Neutrophil (primary cell): ENCODE measurements around the genes BTBD8, FNBP1L and BCAR3.

DNA sequence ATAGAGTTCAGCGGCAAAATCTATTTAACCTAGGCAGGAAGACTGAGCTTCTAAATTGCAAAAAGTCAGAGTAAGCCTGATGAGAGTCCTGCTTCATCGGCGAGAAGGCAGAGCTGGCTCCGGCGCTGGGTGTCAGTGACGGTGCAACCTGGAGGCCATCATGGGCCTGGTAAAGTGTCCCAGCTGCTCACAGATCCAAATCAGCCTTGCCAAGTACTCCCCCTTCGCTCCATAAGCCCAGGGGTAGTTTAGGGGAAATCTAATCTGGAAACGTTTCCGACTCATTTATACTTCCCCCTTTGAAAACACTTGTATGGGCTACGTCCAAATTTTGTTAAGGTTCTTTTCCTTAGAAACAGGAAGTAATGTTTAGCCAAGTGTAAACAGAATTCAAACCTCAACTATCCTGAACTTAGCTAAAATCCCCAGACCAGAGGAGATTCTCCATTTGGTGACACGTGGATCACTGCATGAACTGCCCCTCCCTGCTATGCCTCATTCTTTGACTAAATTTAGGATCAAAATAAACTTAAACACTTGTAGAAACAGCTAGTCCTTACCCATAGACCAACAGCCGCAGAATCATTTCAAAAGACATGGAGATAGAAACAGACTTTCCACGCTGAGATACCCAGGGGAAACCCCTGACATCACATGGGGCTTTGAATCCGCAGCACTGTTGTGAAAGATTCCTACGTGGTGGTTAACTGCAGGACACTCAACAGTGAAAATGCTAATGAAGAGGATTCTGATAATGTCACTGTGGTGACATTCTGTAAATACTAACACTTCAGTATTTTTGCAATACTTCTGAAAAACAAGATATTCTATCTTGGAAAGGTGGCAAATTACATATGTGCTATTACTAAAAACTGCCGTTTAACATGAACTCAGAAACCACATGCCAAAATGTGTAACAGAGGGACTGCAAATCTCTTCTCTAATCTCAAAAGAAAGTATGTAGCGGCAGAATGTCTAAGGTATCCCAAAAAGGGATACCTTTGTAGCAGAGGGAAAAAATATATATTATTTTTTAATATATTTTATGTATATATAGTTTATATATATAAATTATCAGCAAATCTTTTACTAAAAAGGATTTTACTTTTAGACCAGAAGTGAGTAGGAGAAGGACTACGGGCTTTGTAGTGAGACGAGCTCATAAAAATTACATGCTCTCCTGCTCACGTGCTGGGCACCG lies 172.6 kb downstream of the TGFBR3 start:
- PRO-cap, result no peak

DNA sequence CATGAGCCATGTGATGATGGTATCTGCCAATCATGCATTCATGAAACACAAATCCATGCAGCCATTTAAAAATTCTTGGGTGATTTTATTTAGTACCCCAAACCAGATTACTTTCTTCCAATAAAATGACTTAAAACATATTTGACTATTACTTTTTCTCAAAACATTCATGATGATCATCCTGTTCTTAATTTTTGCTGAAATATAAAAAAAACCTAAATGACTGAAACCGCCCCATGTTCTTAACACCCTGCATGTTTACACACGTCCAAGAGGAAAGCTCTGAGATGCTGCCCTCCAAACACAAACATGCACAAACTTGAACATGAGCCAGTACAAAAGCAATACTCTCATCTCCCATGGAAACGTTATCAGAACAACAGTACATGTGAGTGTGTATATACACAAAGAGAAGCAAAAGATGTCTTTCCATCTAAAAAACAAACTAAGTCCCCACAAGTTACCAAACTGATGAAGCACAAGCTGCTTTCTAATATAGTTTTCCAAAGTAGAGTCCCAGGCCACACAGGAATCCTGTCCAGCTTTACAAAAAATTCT lies 140.0 kb downstream of the TGFBR3 start:
- PRO-cap, result no peak

- PRO-cap, result no peak
These were observed 35.0 kb downstream of the TGFBR3 start for GRCh38 chr1:91850653-91851672.

- PRO-cap, result no peak
These were observed at the start of gene BTBD8 for GRCh38 chr1:92079735-92081144. BTBD8 (plus strand) TSS chr1:92080345.

DNA sequence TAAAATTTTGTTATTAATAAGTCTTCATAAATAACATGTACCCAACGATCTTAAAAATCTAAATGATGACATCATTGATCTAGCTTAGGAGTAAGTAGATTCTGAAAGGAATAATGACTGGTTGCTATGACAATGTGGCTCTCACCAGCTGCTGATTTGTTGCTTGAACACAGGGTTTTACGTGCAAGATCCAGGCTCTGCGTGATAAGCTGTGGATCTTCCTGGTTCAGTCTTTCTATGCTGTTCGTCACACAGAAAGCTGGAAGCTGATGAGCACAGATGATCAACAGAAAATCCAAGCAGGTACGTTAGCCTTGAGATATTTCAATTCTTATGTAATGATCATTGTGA lies 49.0 kb upstream of the C1orf146 start:
- PRO-cap, result no peak

- PRO-cap, result no peak
These were observed 89.8 kb downstream of the EVI5 start for GRCh38 chr1:92694989-92695571.

GRCh38 chr1:92817346-92817704 lies 14.5 kb upstream of the RPL5 start:
- PRO-cap, result no peak

- PRO-cap, result no peak
These were observed 11.9 kb downstream of the RPL5 start for GRCh38 chr1:92843275-92844558.

DNA sequence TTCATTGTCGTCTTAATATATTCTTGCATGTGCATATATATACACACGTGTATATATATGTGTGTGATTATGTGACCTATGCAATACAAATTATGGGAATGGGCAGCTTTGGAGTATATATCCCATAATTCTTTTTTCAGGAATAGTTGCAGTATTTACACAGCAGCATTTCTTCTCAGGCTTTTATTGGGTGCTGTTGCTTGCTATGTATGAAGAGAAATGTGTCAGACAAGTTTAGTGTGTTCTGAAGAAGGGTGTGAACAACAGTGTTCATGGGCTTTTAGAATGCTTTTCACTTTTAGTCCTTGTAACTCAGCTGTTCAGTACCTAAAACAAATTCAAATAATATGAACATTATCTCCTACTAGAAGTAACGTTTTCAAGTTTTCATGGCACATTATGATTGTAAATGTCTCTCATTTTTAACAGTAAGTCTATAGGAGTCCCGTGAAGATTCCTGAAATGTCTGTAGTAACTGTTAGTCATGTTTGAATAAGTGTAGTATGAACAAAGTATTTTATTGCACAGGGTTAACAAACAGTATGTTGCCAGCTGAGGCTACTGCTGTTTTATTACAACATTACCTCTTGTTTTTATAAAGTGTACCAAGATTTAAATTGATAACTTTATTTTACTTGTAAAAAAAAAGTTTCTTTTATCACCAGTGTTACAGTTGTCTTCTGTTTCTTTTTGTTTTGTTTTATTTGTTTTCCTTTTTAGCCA lies 42.5 kb downstream of the TMED5 start:
- PRO-cap, result no peak

DNA sequence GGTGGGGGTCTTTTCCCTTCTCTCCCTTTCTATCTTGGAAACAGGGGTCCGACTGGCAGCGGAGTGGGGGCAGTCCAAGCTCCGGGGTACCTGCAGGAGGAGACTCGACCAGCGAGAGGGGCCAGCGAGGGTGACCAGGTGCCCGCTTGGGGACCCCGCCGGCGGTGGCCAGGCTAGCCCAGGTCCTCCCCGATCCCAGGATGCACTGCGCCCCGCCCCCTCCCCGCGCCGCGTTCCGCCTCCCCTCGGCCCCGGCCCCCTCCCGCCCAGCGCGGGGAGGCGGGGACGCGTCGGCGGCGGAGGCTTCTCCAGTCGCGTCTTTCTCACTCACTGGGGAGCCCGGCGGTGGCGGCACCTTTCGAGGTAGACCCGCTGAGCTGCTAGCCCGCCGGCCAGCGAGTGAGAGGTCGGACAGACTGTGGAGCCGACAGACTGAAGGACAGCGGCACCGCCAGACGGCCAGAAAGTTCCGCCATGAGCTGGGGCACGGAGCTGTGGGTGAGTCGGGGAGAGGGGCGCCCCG lies at the start of gene FNBP1L:
TSS of gene FNBP1L (plus strand) at position 311 of the 523 bp plus-strand sequence.
- PRO-cap, result no peak

DNA sequence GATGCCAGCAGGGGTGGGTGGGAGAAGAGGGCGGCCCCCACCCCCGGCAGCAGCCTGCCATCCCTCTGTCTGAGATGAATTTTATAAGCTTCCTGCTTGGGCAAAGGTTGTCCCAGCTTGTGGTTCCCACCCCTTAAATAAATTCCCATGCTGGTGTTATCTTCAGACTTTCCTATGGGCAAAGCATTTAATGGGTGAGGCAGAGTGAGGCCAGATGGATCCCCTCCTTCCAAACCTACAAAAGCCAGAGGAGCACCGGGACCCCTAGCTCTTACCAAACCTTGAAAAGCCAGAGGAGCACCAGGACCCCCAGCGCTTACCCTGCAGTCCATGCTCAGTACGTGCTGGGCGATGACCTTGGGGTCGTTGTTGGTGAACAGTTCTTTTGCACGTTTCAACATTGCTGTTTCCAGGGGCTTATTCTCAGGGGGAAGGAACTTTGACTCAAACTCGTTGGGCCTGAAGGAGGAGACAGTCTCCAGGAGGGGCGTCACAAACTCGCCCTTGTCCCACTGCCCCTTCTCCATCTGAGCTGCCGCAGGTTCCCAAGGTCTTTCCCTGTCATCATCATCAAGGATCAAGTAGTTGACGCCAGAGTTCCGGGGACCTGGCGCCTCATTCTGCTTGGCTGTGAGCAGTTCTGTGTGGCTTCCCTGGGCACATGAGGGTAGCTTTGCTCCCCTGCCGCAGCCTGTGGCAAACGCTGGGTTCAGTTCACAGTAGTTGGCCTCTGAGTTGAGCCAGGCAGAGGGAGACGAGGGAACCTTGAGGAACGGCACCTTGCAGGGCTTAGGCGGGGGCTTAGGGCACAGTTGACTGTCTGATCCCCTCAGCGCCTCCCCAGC lies 99.4 kb downstream of the BCAR3 start:
- PRO-cap, result no peak

GRCh38 chr1:93591616-93592869 lies 89.6 kb downstream of the BCAR3 start:
- PRO-cap, result no peak

GRCh38 chr1:93598448-93599596 lies 82.8 kb downstream of the BCAR3 start:
- PRO-cap, result no peak

DNA sequence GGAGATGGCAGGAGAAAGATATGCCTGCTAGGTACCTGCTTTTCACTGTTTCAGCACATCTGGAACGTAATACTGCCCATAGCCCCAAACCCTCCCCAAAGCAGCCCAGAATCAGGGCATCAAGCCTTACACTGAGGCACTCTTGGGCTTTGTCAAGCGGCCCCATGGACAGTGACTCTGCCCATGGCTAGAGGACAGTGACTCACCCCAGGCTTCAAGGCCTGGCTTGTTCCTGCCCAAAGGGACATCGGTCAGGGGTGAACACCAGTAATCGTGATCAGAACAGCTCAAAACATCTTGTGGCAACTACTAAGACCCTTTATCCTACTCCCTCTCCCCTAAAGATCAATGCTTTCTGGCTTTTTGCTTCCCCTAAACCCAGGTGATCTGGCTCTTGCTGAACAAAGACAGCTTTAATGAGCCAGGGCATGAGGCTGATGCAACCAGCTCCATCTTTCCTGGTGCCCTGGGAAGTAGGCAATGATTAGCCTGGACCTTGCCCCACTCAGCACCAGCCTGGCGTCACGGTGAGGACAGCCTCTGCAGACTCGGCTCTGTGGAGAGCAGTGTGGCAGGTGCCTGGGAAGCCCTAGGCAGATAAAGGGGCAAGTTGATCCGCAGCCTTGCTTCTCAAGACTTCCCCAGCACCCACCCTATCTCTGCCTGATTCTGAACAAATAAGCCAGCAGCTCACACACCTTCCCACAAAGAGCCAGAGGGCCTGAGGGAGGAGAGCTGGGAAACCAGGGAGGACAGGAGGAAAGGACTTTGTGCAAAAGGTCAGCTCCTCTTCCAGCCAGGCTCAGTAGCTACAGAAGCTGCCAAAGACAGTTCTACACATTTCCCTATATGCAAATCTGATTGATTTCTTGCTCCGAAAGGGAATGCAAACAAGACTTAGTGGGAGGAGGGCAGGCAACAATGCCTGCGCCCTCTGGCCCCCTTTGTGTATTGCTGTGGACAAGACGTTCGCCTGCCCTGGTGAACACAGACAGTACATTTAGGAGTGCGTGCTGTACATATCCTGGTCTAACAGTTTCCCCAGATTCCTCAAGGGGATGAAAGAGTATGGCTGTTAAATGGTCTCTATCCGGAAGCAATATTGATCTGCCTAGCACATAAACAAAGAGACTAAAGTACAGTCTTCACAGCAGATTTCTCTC lies 64.0 kb downstream of the BCAR3 start:
- PRO-cap, result no peak

DNA sequence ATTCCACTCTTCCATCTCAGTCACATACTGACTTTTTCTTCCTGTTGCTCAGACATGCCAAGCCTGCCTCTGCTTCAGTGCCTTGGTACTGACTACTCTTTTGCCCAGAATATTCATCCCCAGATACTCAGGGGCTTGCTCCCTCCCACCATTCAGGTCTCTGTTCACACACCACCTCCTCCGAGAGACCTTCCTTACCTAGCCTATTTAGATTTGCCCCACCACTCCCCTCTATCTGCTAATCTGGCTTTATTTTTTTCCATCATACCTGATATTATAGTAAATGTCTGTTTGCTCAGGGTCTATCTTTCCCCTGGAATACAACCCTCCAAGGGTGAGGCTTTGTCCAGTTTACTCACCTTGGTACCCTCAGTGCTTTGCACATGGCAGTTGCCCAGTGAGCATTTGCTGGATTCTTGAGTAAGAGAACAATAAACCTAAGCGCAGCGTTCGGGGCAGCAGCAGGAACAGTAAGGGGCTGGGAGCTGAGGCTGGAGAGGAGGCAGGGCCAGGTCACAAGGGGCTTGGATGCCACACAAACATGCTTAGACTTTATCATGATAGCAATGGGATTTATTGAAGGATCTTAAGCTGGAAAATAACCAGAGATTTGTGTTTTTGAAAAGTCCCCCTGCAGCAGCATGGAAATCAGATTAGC lies 26.9 kb downstream of the BCAR3 start:
- PRO-cap, result no peak

DNA sequence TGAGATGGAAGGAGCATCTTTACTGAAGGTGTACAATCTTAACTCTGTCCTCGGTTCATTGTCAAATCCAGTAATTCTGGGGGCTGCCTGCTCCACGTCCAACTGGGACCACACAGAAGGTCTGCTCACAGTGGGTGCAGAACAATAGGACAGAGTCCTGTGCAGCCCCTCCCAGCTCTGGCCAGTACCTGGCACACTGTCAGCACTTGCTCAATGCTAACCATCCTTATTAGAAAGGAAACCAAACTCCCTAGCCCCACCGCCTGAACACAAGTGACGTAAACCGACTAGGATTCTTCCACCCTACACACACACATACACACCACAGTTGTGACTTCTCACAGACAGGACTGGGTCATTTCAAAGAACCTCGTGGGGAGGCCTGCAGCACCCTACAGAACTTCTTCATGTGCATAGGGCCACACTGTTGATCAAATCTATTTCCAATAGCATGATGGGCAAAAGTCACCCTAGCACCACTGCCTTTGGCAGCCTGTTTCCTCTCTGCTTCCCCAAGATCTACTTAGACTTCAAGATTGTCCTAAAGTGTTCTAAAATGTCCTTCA lies 5.1 kb downstream of the BCAR3 start:
- PRO-cap, result no peak

- PRO-cap, result no peak
These were observed at the start of gene BCAR3 for GRCh38 chr1:93681504-93682452. BCAR3 (minus strand) TSS chr1:93681837.

GRCh38 chr1:93804379-93804927 lies 74.6 kb downstream of the DNTTIP2 start:
- PRO-cap, result no peak

GRCh38 chr1:93908582-93909131 lies 573 bp downstream of the GCLM start:
- PRO-cap, result bidirectional peak, plus-strand start at chr1:93909061, minus-strand start at chr1:93908965

DNA sequence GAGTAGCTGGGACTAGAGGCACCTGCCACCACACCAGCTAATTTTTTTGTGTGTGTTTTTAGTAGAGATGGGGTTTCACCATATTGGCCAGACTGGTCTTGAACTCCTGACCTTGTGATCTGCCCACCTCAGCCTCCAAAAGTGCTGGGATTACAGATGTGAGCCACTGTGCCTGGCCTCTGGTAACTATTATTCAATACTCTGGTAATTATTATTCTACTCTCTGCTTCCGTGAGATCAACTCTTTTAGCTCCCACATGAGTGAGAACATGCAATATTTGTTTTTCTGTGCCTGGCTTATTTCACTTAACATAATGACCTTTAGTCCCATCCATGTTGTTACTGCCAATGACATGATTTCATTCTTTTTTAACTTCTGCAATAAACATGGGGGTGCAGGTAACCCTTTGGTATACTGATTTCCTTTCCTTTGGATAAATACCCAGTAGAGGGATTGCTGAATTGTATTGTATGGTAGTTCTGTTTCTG lies 37.8 kb upstream of the GCLM start:
- PRO-cap, result no peak